Sternocleidomastoid (tissue), 1 donor: ENCODE measurements around a stretch of chr20.

DNA sequence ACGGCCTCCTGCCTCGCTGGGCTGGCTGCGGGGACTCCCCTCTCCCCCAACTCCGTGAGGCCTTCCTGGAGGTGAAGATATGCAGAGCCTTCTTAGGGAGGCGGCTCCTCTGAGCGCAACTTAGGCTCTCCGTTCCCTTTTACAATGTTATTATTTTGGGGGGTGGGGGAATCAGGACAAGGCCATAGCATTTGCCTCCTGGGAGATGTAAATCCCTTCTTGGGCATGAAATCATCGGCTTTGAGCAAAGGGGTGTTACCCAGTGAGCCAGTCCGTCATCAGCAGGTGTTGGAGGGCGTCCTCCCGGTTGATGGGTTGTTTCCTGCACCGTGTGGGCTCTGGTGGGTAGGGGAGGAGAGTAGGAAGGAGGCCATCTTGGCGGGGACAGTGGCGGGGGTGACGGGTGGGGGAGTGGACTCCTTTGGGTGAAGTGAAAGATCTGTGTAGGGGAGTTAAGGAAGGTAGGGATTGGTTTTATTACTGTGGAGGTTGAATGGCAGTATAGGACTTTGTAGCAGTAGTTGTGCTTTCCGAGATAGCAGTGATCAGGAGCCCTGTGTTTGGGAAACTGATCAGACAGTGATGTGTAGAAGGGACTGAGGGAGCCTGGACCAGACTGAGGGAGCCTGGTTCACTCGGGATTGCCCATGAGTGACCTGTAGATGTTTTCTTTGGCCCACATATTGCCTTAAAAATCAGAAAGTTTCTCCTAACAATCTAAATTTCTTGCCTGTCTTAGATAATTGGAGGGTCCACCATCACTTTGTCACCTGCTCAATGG, 793 bp downstream of the CDS2 start:
- PRO-cap = bidirectional peak, plus-strand start at position 361 of the sequence, minus-strand start at position 333 of the sequence

DNA sequence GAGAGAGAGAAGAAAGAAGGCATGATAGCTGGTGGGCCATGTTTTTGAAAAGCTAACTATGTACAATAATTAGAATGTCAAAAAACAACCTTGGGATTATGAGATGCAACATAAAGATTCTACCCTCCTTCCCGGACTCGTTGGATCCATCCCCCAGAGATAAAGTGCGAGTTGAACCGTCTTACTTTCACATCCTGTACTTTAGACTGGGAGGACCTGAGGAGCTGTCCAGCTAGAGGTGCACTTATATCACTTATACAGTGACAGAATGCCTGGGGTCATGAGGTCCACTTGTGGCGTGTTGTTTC, 2.0 kb downstream of the CDS2 start:
- PRO-cap = no peak

DNA sequence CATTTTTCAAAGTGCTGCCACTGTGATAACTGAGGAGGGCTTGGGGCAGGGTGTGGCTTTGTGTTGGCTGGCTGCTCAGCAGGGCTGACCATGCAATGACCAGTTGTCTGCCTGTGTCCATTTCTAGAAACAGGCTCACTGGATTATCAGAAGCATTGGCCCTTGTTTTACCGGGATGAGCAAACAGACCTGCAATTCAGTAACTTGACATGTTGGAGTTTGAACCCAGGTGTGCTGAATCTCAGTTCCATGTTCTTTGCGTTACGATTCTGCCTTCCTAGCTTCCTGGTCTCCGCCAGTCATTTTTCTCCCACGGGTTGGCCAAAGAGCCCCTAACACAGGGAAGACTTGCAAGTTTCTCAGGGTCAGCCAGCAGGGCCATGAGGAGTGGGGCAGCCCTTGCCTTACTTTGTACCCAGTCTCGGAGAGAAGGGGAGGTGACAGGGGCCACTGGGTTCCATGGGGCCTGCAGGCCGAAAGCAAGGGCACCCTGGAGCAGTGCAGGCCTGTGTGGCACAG, 23.4 kb downstream of the CDS2 start:
- PRO-cap = no peak

GRCh38 chr20:5165226-5165889, 38.5 kb downstream of the CDS2 start:
- PRO-cap = no peak

DNA sequence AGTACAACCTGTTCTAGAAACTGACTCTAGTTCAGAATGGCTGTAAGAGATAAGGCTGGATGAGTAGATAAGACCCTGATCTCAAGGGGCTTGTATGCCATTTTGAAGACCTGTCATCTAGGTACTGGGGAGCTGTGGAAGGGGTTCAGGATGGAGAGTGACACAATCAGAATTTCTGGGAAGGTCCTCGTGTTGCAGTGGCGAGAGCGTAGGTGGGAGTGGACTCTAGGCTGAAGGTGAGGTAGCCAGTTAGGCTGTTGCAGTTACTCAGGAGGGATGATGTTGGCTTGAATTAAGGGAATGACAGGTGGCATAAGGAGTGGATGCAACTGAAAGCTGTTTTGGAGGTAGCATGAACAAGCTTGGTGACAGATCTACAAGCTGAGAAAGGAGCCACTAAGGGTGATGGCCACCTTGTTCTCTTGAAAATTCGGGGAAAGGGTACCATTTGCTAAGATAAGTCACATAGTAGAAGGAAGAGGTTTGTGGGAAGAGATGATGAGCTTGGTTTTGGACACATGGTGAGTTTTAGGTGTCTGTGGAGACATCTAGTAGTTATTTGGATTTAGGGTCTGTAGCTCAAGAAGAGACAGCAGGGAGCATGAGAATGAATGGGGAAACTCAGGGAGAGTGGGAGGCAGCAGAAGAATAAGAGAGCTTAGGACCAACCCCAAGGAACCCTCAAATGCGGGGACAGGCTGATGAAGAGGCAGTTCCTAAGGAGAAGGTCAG, 39.2 kb downstream of the CDS2 start:
- PRO-cap = no peak

GRCh38 chr20:5526419-5526917, 84.3 kb downstream of the GPCPD1 start:
- PRO-cap = no peak

- PRO-cap = no peak
These were observed 41.2 kb downstream of the GPCPD1 start for GRCh38 chr20:5569434-5570213.

- PRO-cap = no peak
These were observed 26.2 kb downstream of the GPCPD1 start for GRCh38 chr20:5584486-5585122.

- PRO-cap = unidirectional peak, minus-strand start at chr20:5688710
These were observed 61.7 kb upstream of the SHLD1 start for GRCh38 chr20:5688484-5688949.

GRCh38 chr20:5772723-5773372, 22.6 kb downstream of the SHLD1 start:
- PRO-cap = no peak

DNA sequence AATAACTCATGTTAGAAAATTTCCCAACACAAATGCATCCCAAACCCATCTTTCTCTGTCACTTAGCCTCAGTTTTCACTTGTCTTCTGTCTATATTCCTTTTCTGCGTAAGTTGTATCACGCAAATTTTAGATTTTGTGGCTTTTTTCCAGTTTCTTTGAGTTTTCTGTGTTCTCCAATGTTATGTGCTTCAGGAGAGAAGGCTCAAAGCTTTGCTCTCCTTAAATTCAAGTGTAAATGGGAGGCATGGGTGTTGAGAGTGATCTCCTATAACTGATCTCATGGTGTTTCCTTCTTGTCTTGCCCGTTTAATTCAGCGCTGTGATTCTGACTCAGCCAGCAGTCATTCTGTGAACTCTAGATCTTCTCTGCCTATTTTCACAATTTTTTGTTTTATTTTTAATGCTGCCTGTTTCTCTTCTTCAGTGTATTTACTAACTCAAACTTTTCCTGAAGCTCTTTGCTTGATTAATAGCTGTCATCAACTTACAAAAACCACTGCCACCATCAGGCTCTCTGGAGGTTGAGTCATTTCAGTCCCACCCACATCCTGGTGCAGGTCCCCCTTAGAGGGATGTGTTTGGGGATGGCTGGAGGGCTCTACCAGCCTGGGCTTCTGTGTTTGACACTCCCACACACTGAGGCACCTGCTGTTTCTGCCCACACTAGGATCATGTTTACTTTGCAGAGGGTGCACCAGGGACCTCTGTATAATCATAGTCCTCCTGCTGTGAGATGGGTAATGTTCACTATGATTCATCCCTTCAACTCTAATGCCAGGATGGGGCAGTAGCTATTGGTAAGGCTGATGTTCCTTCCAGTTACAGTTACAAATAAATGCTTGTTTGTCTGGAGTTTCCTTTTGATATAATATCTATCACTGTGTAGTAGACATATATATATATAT, 67.2 kb upstream of the CHGB start:
- PRO-cap = no peak

DNA sequence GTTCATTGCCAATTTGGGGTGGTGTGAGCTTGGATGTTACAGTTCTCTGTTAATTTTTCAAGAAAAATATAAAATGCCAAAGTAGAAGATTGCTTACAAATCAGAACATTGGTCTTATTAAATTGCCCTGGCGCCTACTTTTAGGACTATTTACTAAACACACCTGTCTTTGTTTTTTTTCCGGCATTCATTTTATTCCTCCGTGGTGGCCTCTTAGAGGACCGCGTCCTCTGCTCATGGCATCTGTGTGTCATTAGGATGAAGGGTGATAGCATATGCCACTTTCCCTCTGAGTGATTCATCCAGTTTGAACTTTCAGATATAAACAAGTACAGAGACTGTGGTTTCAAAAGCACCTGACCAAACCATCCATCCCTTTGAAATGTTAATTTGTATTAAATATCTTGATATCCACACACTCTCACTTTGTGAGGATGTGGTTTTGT, 62.7 kb upstream of the CHGB start:
- PRO-cap = no peak

- PRO-cap = no peak
These were observed 48.4 kb upstream of the CHGB start for GRCh38 chr20:5862954-5863255.

DNA sequence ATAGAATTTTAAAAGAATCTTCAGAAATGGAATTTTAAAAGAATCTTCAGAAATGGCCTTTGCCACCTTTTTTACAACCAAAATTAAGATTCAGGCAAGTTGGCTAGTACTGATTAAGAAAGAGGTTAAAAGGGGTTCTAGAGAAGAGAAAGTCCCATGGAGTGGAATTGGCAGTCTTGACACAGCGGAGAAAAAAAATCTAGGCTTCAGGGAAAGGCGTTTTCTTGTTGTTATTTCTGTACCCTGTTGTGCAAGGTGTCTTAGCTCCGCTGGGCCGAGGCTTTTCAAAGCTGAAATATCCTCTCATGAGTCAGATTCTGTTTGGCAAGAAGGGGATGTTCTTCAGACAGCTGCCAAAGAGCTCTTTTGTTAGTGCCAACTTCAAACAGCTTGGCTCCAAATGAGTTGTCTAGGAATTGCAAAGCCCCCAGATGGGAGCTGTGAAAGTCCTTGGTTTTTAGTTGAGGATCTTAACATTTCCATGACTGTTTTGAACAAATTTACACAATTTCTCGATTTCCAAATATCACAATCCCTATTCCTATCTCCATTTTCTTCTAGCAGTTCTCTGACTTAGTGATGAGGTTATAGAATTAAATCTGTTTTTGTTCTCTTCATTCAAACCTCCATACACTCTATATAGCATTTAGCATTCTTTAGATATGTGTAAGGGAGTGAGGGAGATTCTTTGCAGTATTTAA, 2.3 kb downstream of the CRLS1 start:
- PRO-cap = no peak

- PRO-cap = no peak
These were observed 22.0 kb upstream of the LRRN4 start for GRCh38 chr20:6075798-6076281.

- PRO-cap = no peak
These were observed 169.8 kb upstream of the FERMT1 start for GRCh38 chr20:6292637-6292975.

DNA sequence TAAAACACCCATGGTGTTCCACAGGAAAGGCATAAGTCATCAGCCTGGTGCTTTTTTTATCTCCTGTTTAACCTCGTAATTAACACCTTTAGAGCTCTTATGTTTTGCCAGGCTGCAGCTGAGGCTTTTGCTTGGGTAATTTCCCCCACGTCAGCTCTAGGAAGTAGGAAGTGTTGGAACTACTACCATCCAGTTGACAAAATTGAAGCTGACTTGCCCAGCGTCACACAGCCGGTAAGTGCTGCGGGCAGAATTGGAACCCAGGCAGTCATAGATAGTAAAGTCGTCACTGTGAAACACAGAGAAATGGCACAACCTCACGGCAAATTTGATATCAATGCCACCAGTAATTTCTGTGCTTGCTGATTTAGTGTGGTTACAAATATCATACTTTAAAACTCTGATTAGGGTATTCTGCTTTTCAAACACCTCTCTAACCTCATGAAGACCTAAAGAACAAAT, 86.6 kb upstream of the BMP2 start:
- PRO-cap = no peak

- PRO-cap = no peak
These were observed 23.7 kb downstream of the TMX4 start for GRCh38 chr20:7995931-7996221.

DNA sequence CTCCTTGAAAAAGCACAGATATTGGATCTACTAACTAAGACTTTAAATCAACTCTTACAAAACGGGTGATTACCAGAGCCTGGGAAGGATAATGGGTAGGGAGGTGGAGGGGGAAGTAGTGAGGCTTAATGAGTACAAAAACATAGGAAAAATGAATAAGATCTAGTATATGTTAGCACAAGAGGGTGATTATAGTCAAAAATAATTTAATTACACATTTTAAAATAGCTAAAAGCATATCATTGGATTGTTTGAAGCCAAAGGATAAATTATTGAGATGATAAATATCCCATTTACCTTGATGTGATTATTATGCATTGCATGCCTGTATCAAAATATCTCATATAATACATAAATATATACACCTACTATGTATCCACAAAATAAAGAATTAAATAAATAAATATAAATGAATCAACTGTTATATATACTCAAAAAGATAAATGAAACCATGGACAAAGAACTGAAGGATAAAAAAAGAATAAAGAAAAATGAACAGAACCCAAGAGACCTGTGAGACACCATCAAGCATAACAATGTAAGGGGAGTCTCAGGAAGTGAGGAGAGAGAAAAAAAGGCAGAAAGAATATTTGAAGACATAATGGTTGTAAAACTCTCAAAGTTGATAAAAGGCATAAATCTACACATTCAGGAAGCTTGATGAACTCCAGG, 426.0 kb downstream of the PLCB1 start:
- PRO-cap = no peak

DNA sequence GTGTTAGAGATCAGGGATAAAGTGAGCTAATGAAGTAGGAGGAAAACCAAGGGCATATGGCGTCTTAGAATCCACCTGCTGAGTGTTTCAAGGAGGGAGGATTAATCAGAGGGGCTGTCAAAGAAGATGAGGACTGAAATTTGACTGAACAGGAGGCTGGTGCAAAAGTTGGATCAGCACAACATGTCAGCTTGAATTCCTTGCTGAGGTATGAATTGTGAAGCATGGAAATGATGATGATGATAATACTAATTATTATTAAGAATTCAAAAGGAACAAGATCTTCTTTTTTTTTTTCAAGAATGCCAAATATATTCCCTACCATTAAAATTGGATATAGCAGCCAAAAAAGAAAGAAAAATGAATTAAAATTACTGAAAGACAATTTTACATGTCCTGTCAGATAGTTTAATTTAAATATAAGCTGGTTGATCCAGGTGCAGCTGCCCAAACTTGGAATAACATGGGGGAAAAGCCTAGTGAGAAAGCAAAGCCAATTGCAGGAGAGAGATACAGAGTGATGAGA, 39.5 kb downstream of the PLCB4 start:
- PRO-cap = no peak